ENCODE data around the gene ADAM8.

DNA sequence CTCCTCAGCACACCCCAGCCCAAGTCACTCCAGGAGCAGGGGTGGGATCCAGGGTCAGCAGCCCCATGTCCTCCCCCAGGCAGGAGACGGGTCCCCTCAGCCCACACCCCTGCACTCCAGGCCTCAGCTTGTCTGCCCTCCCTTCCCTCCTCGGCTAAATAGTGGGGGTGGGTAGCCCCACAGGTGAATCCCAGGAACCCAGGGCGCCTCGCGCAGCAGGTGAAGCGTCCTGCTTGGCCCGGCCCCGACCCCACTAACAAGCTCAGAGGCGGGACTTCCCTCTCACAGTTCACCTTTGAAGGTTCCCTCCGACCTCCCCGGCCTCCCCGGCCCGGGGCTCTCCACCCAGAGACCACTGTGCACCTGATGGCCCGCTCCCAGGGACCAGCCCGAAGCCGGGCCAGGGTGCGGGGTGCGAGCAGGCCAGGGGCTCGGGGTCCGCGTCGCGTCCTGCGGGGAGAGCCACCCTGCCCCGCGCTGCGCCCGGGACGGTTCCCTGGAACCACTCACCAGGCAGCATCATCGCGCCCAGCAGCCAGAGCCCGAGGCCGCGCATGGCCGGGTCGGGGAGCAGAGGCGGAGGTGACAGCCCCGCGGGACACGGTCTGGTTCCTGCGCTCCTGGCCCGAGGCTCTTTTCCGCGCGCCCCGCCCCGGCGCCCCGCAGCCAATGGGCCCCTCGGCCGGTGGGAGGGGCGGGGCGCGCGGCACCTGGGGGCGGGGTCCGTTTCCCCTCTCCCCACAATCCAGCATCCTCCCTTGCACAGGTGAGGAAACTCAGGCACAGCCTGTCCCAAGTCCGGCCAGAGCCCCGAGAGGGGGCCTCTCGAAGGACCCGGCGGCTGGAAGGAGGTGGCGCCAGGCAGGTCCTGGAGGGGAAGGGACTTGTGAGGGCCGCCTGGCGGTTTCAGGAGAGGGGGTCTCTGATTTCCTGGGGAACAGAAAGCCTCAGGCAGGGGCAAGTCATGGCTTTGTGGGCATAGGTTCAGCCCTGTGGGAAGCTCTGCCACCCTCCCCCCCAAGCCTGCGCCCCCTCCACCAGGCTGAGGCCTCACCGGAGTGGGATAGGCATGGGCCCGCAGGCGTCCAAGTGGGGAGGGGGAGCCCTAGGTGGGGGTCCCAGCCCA lies at the start of gene ADAM8:
TSS of gene ADAM8 (minus strand) at position 607 of the 1,126 bp plus-strand sequence.
- RRBS: 3% methylated on average over 31 of the region's 69 CpGs

DNA sequence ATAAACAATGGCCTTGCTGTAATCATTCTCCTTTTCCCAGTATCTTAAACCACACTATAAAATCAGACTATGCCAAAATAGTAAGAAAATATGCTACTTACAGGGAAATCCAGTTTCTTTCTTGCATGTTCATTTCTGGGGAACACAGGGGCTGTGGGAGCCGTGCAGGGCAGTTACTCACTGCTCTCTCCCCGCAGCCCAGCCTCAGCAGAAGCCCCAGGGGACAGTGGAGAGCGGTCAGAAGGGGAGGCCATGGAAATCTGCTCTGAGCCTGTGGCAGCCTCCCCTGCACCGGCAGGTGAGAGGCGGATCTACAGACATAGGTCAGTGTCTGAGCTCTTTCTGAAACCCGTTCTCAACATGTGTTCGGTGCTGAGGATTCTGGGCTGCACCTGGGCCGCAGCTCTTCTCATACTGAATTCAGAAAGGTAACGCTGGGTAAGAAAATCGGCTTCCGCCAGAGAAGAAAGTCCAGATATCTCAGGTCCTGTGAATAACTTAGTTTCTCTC lies 2.9 kb downstream of the ZNF511 start:
- RRBS: no CpG with 5 or more reads among the region's 11 CpGs

DNA sequence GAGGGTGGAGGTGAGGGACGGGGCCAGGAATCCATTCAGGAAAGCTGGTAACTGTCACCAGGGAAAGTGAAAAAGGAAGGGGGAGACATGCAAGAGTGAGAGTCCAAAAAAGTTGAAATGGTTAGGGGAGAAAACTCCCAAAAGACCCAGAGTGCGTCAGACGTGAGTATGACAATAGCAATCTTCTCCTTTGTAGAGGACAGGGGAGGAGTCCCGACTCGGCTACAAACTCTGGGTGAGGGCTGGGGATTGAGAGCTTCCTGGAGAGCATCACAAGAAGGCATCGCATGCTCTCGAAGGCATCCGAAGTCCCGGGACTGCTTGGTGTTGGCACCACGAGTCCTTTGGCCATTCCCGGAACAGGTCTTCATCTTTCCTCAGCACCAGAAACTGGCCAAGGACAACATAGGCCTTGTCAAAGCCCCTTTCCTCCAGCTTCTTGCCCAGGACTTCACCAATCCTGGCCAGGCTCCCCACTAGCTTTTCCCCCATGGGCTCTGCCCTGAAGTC lies 2.7 kb upstream of the PRAP1 start:
- RRBS: 76% methylated on average over 2 of the region's 11 CpGs

- RRBS: 17% methylated on average over 2 of the region's 10 CpGs
Measured at GRCh38 chr10:133348195-133348582, 1.0 kb downstream of the PRAP1 start.

DNA sequence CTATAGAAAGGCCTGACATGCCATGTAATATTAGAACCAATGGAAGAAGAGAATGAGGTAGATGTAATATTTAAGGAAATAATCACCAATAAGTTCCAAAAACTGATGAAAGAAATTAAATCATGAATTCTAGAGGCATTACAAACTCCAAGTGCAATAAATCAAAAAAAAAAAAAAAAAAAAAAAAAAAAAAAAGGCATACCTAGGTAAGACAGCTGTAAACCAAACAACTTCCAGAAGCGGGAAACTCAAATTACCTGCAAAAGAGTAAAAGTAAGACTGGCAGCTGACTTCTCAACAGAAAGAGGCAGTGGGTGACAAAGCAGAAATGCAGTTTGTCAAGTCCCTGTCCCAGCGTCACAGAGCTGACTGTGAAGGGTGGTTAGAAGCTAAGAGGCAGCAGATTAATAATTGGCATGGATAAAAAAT lies 4.5 kb upstream of the SPRN start:
- RRBS: no CpG with 5 or more reads among the region's 2 CpGs

DNA sequence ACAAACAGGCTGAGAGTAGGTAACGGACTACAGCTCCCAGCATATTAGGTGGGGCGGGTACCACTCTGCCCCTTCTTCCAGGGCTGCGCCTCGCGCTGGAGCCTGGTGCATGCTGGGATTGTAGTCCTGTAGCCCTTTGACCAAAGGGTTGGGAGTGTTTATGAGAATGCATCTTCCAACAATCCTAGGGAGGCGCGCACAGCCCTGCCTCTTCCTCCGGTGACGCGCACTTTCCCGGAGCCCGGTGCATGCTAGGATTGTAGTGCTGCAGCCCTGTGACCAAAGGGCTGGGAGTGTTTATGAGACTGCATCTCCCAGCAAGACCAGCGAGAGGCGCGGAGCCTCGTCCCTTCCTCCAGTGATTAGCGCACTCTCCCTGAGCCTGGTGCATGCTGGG lies 22.4 kb upstream of the FRG2B start:
- RRBS: no CpG with 5 or more reads among the region's 17 CpGs